Pulmonary artery (tissue), 1 donor: ENCODE results near the gene ZIC4.

DNA sequence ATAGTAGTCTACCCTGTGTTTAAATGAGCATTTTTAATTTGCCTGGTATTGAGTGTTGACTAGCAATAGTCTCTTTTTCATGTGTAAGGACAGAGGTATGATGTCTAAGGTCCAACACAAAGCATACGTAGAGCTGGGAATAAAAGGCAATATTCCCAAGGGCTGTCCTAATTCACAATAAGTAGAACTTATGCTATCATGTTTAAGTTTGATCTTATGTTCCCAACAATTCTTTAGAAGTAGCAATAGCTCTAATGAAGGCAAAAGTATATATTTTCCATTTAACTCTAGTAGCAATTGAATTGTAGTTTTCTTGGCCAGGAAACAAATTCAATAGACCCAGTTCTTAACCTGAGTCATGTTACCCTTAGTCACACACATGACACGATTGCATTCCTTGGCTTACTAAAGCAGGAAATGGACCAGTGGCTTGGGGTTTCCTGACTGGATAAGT is 324.0 kb downstream of the CHST2 start:
- PRO-cap, result no peak

DNA sequence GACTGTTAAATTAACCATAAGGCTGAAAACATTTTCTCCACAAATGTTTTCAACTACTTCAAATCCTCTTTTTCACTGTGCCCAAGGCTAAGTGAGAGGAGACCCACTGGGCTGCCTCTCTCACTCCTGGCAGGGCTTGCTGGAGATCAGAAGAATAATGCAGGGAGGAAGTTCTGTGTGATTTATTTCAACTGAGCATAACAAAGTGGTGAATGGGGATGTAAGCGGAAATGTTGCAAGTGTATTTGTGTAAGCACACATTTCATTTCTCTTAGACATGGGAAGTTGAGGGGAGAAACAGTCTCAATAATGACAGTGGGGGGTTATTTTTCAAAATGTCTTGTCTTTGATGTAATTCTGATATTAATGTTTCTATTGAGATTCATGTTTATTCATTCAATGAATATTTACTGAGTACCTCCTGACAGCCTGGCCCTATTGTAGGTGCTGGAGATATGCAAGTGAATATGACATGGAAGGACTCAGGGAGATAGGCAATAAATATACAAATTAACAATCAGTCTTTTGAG is 247.4 kb downstream of the SLC9A9 start:
- PRO-cap, result no peak

DNA sequence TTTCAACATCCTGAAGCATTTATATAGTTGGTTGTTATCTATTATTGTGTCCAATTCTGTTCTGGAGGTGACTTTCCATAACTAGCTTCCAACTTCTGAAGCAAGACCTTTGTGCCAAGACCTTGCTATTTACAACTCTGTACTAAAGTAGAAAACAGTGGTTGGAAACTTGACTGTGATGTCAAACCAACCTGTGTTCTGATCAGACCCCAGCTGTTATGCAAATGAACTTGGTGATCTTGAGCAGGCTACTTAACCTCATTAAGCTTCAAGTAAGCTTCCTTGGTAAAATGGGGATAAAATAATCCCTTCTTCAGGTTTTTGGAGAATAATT is 178.8 kb downstream of the SLC9A9 start:
- PRO-cap, result no peak

GRCh38 chr3:143813105-143813607 is 35.1 kb downstream of the SLC9A9 start:
- PRO-cap, result no peak

- PRO-cap, result no peak
Measured at GRCh38 chr3:144109950-144110443, 138.4 kb downstream of the DIPK2A start.

- PRO-cap, result no peak
Measured at GRCh38 chr3:144118257-144118632, 146.6 kb downstream of the DIPK2A start.

DNA sequence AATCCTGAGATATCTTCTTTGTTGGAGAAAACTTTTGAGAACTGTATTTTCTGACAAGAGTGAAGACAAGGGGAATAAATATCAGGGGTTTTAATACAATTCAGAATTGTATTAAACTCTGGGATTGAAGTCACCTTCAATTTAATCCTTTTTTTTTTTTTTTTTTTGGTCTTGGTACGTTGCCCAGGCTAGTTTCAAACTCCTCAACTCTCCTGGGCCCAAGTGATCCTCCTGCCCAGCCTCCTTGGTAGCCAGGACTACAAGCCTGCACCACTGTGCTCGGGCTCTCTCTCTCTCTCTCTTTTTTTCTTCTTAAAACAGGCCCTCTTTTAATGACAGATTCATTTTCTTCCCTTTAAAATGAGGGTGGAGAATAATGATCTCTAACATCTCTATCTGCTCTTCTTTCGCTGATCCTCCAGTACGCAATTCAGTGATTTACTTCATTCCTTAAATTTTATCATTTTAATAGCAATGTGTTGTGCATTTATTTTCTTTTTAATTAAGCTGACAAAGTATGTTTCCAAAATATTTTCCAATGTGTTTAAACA is 751.3 kb downstream of the PLOD2 start:
- PRO-cap, result no peak

- PRO-cap, result bidirectional peak, plus-strand start at chr3:146242215, minus-strand start at chr3:146241972
Measured at GRCh38 chr3:146241709-146242463, 9.0 kb downstream of the PLSCR4 start.

DNA sequence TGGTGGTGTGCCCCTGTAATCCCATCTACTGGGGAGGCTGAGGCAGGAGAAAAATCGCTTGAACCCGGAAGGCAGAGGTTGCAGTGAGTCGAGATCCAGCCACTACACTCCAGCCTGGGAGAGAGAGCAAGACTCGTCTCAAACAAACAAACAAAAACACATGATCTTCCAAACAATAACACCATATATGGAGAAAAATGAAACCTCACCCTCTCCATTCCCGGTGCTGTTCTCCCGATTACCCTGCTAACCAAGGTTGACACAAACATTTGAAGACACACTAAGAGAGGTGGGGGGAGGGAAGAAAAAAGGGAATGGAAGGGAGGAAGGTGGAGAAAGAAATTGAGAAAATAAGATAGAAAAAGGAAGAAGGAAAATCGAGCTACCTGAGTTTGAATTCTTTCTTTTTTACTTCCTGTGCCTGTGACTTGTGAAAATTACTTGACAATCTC is 1.1 kb upstream of the PLSCR2 start:
- PRO-cap, result no peak

- PRO-cap, result no peak
Measured at GRCh38 chr3:146506886-146507484, 37.4 kb downstream of the PLSCR1 start.

- PRO-cap, result no peak
Measured at GRCh38 chr3:147245105-147245519, 161.2 kb downstream of the ZIC4 start.

GRCh38 chr3:147398981-147399664 is 7.2 kb downstream of the ZIC4 start:
- PRO-cap, result no peak

GRCh38 chr3:147406098-147406629 is at the start of gene ZIC4:
TSS of gene ZIC4 (minus strand) at chr3:147406543.
- PRO-cap, result no peak

GRCh38 chr3:147732894-147733205 is 323.7 kb downstream of the ZIC1 start:
- PRO-cap, result unidirectional peak, minus-strand start at chr3:147733004

DNA sequence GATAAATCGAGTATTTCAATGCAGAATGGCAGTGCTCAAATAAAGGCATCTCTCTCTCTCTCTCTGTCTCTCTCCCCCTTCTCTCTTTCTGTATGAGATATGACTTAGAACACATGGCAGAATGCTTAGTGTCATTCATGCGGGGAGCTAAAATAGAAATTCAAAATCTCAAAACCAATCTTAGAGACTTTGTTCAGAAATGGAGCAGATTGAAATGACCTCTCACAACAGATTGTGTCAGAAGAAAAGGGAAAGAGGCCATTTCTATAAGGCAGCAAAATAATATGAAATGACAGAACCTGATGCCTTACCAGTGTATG is 596.1 kb upstream of the AGTR1 start:
- PRO-cap, result no peak

DNA sequence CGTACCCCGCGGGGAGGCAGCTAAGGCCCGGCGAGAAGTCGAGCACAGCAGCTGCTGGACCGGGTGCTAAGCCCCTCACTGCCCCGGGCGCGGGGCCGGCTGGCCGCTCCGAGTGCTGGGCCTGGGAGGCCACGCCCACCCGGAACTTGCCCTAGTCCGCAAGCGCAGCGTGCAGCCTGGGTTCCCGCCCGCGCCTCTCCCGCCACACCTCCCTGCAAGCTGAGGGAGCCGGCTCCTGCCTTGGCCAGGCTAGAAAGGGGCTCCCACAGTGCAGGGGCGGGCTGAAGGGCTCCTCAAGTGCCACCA is 417.0 kb upstream of the AGTR1 start:
- PRO-cap, result no peak

DNA sequence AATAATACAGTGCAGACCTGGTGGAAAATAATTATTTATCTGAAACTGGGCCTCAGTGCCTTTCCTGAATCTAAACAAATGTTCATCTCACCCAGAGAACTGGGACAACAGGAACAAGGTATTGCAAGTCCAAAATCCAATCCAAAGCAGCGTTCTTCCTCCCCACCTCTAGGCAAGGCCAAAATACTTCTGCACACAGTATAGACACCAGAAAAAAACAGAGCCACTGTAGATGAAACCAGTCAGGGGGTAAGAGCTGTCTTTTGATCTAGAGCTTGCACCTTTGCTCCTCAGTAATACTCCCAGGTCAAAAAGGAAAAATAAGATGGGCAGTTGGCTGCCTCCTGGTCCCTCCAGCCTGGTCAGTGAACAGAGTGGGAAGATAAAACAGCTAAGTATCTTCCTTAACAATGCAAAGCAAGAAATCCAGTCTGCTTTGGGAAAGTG is 14.6 kb downstream of the AGTR1 start:
- PRO-cap, result no peak

GRCh38 chr3:148840094-148840849 is 12.7 kb downstream of the CPB1 start:
- PRO-cap, result no peak

DNA sequence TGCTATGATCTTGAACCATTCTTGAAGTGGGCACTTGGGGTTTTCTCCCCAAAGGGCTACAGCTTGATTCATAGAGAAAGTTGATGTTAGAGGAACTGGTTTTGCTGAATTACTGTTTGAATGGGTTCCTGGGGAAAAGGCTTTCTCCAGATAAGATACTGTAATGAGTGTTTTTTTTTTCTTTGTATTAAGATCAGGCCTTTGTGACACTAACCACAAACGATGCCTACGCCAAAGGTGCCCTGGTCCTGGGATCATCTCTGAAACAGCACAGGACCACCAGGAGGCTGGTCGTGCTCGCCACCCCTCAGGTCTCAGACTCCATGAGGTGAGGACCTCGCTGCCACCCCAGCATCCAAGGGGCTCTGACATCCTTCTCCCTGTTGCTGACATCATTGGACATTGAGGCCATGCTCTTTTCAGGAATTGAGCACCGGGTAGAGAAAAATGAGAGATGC is 2.6 kb downstream of the GYG1 start:
- PRO-cap, result no peak

DNA sequence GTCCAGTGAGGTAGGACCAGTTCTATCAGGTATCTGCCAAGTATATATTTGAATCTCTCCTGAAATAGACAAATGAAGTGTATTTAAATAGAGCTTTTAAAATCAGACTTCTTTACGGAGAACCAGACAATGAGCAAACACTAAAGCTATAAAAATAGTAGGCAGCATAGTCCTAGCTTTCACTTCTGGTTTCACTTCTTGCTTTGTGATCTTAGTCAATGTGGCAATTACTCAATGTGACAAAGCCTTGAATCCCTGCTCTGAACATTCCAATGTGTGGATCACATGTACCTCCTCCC is 24.0 kb upstream of the CP start:
- PRO-cap, result no peak